Measurements from ENCODE around the genes MAN1A1, SERINC1 and C6orf58.

GRCh38 chr6:119342907-119343928 lies 6.3 kb downstream of the MAN1A1 start:
- PRO-cap, 2 experiments: no peak in any of the 2 experiments

GRCh38 chr6:119346382-119347071 lies 3.0 kb downstream of the MAN1A1 start:
- PRO-cap, 2 experiments: peak in 1 of 2 experiments; most common minus-strand start chr6:119346677 (in 1)

DNA sequence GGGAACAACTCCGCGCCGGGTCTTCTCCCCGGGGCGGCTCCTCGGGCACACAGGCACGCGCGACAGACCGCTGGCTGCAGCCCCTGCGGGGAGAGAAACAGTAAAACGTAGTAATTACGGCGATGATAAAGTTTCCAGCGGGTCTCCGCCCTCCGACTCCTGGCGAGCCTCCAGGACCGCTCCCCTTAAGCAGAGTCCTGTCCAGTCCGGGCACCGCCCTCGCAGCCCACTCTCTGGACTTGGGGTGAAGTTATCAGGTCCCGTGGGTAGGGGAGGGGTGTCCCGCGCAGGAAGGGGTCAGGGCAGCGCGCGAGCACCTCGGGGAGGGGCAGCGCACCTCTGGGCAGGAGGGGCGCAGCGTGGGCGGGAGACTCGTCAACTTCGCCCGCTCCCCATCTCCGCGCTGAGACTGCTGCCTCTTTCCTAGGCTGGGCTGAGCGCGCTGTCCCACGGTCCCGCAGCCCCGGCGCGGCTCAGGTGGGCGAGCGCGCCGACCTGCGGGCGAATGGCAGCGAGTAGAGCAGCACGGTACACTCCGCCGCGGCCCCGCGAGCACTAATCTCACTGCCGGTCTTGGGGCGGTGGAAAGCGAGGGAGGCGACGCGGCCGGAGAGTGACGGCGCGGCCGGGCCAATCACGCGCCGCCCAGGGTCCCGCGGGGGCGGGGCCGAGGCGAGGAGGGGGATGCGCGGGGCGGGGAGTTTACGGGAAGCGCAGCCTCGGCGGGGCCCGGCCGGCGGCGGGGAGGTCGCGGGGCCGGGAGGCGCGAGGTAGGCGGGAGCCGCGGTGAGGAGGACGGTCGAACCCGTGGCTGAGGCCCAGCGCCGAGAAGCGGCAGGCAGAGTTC lies at the start of gene MAN1A1:
TSS of gene MAN1A1 (minus strand) at position 557 of the 847 bp plus-strand sequence.
- PRO-cap, 2 experiments: peak in 2 of 2 experiments; most common plus-strand start position 714 of the sequence (in 2); most common minus-strand start position 557 of the sequence (in 2)

- PRO-cap, 2 experiments: no peak in any of the 2 experiments
These were observed 217.2 kb upstream of the MAN1A1 start for GRCh38 chr6:119566625-119567216.

DNA sequence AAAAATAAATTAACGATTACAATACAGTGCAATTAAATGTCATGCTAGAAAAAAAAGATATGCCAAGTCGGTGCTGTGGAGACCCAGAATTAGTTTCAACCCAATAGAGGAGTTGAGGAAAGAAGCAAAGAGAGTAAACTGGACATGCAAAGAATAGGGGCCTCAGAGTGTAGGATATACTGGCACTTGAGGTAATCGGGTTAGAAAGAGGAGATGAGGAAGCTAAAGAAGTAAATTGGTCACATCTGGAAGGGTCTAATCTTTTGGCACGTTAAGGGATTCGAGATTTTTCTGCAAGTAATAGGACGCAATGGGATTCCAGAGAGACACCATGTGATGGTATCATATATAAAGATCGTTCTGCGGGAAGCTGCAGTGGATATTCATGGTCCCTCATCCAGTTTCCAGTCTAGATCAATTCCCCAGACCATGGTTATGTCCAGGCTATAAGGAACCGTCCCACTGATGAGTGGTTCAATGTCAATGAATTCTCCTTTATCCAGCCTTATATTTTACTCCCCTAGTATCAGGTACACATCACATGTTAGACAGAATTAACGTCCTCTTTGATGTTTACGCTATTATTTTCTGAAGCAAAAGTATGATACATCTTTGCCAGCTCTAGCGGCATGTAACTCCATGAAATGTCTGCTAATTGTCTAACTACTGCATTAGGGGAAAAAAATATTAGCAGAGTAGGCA lies 986 bp upstream of the TBC1D32 start:
- PRO-cap, 2 experiments: peak in 1 of 2 experiments; most common plus-strand start position 357 of the sequence (in 1)

DNA sequence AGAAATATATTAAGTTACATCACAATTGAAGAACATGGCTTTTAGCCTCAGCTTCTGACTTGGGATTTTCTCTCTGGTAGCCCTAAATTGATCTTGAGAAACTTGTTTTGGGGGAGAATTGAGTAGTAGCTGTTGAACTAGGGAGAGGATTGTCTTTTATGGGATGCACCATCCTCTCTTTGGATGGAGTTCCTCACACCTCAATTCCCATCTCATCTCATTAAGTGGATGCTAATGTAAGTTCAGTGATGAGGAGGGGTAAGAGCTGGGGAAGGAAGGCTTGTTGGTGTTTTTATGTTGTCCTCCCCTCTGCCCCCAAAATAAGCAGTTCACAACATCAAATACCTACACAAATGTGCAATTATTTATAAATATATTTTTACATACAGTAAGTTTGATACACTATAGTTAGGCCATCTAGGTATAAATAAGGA lies 4.0 kb downstream of the GJA1 start:
- PRO-cap, 2 experiments: no peak in any of the 2 experiments

DNA sequence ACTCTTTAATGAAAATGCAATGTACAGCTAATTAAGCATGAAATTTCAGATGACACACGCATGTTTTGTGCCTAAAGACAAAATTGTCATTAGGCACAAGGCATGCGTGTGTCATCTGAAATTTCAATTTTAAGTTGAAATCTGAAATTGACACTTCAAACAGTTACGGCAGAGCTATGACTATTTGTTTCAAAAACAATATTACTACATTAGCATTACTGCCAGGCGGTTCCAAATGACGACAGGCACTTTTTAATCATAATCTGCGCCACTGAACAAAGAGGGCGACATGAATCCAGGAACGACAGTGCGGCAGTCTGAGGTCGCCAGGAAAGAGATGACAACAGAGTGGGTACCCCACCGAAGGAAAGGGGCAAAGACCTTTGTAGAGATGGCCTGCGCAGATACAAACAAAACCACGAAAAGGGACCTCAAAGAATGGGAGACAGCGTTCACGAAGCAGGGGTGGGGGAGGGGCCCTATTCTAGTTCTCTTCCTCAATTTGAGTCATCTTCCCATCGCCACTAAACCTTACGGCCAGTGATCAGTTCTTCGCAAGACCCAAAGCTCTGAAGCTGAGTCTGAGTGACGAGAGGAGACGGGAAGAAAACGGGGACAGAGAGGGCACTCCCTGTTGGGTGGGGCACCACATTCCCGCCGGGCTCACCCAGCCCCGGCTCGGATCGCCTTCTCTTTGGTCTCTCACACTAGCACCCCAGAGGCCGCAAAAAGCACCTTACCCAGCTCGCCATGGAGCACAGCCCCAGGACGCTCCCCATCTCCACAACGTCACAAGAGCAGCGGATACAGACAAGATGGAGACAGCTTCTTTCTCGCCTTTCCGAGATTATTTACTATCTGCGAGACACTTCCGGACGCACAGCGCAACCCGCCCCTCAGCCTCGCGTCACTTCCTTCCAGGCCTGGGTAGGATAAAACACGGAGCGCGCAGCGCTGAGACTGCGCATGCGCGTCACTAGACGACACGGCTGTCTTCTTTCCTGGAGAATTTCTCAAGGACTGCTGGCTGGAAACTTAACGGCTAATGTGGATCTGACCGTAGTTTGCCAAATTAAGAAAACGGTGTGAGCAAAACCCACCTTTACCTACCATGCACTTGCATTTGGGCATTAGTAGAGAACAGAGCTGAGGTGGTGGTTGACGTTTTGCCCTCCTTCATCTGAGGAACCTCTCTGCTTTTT lies at the start of gene SERINC1:
TSS of gene SERINC1 (minus strand) at position 849 of the 1,202 bp plus-strand sequence.
- PRO-cap, 2 experiments: peak in 2 of 2 experiments; most common plus-strand start position 307 of the sequence (in 1); most common minus-strand start position 849 of the sequence (in 2)

DNA sequence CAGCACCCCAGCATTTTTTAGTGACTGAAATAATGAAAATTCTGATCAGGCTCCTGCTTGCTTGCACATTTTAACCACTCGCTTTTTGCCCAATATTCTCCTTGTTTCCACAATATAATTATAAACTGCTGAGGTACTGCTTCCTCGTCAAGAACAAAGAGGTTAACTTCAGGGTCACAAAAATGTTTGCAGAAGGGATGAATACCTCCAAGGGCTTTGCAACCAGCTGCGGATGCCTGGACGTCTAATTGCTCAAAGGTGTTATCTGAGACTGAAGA lies 506 bp upstream of the SMPDL3A start:
- PRO-cap, 2 experiments: no peak in any of the 2 experiments

DNA sequence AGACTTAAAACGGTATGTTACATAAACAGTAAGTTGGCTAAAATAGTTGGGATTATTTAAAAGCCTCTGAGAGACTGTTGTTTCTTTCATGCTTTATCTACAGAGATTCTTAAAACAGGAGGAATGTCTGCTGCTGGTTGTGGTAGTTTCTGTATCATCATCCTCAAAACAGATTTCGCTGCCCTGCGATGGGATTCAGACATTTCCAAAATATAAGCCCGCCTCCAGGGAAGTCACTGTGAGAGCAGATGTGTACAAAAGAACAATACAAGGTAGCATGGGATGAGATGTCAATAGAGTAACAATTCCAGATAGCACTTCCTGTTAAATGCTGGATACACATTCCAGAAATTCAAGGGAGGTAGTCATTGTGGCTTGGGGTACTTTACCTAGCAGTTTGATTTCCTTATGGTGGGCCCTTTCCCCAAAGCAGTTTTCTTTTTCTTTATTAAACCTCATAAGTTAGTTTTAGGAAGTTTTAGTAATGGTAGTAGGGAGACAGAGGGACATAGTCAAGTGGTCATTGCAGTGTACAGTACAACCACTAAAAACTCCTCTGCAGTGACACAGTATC lies 2.5 kb downstream of the RNF217 start:
- PRO-cap, 2 experiments: no peak in any of the 2 experiments

- PRO-cap, 2 experiments: no peak in any of the 2 experiments
These were observed 38.9 kb downstream of the TPD52L1 start for GRCh38 chr6:125192301-125192974.

- PRO-cap, 2 experiments: no peak in any of the 2 experiments
These were observed 164.8 kb upstream of the HEY2 start for GRCh38 chr6:125584472-125585119.

DNA sequence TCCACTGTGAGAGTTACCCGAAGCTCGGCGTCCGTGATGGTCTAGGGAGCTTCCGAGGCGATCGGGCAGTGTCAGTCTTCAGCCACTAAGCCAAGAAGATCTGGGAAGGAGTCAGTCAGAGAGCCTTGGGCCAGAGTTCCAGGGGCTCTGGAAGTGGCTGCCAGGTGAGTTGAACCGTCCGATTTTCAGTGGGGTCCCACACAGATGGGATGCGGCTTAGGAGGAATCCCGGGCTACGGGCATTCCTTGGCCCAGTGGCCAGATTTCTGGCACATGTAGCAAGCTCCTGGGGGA lies 44.4 kb upstream of the HEY2 start:
- PRO-cap, 2 experiments: no peak in any of the 2 experiments

GRCh38 chr6:125915066-125915581 lies 41.4 kb upstream of the HINT3 start:
- PRO-cap, 2 experiments: no peak in any of the 2 experiments

GRCh38 chr6:125987022-125987482 lies 712 bp downstream of the TRMT11 start:
- PRO-cap, 2 experiments: no peak in any of the 2 experiments

GRCh38 chr6:125994993-125995720 lies 8.8 kb downstream of the TRMT11 start:
- PRO-cap, 2 experiments: no peak in any of the 2 experiments

- PRO-cap, 2 experiments: no peak in any of the 2 experiments
These were observed 169.4 kb upstream of the CENPW start for GRCh38 chr6:126170507-126170960.

DNA sequence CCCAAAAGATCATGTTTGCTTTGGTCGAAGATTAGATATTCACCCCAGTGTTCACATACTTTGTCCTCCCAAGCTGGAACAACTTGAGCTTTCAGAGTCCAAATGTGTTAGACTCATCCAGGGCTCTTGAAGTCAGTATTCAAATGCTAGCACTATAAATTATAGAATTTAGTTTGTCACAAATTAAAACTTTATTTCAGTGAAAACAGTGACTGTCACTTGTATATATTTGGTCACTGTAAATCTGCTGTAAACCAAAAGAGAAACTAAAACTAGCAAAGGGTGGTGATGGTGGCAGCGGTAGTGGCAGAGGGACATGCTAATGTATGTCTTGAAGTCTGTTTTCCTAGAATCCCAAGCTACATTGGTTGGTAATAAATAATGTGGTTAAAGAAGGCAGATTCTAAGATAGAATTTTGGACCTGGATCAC lies 140.5 kb upstream of the CENPW start:
- PRO-cap, 2 experiments: no peak in any of the 2 experiments

DNA sequence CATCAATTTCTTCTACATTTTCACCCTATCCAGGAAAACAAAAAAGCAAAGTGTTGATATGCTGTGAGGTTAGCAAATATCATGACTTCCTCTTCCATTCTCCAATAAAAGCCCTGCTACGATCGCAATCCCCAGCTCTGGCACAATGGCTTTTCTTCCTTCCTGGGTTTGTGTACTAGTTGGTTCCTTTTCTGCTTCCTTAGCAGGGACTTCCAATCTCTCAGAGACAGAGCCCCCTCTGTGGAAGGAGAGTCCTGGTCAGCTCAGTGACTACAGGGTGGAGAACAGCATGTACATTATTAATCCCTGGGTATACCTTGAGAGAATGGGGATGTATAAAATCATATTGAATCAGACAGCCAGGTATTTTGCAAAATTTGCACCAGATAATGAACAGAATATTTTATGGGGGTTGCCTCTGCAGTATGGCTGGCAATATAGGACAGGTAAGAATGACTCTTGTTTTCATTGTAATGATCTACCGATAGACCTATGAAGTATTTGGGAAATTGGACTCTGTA lies at the start of gene C6orf58:
TSS of gene C6orf58 (plus strand) at position 134 of the 521 bp plus-strand sequence.
- PRO-cap, 2 experiments: no peak in any of the 2 experiments

DNA sequence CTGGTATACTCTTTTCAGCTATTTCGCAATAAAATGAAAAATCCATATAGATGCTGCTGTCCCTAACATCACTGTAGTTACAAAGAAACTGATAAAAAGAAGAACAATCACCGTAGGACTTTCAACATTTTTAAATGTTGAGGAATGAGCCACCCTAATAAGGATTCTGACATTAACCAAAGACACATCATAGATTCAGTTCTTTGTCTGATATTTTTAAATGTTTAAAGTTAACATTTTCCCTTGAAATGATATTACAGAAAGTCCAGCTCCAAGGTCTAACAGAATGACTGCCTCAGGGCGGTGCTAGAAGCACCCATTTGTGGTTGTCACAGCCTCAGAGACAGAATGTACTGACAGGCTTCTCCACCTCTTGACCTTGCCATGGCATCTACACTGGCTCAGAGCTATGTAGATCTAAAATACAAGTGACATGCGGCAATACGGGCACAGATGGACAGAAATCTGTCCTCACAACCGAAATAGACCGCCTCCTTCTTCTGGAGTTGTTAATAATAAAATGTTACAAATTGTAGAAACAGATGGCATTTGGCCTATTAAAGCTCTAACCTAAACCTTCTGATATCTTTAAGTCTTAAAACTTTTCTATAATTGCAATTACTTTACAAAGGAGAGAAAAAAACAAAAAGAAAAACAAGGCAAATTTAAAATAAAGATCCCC lies 167.2 kb upstream of the THEMIS start:
- PRO-cap, 2 experiments: no peak in any of the 2 experiments

GRCh38 chr6:128259761-128260175 lies 260.6 kb downstream of the PTPRK start:
- PRO-cap, 2 experiments: no peak in any of the 2 experiments